Hair follicle dermal papilla cell (primary cell): ENCODE measurements around the genes PPP1R13B, ASPG and CDCA4.

DNA sequence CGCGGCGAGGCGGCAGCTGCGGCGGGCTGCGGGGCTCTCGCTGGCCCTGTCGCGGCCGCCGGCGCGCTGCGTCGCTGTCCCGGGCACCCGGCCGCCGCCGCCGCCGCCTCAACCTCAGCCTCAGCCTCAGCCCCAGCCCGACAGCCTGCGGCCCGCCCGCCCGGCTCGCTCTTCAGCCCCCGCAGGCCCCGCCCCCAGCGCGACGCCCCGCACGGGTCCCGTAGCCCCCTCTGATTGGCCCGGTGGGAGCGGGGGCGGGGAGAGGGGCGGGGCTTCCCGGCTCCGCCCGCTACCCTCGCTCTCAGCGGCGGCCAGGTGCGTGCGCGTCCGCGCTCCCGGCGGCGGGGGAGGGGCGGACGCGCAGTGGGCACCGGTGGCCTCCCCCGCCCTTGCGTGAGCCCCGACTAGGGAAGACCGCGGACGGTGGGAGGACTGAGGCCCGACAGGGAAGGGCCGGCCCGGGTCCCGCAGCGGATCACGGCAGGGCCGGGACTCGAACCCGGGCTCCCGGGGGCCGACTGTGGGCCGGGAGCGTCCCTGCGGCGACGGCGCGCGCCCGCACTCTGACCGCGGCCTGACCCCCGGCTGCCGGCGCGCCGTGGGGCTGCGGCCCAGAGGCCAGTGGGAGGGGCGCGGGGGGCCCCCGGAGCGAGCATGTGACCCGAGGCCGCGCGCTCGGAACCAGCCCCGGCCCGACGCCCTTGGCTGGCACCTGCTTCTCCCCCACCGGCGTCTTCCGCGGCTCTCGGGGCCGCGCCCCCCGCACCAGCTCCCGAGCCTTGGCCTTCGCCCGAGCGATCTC lies at the start of gene PPP1R13B:
Gene PPP1R13B (minus strand): TSS at position 147 of the 802 bp plus-strand sequence.
- CAGE, long polyA plus RNA, result no peak

GRCh38 chr14:103889279-103889612 lies 32.1 kb downstream of the ATP5MJ start:
- CAGE, long polyA plus RNA, result no peak

- CAGE, long polyA plus RNA, result no peak
Observed at GRCh38 chr14:104049880-104050203, 35.7 kb upstream of the ASPG start.

GRCh38 chr14:104084989-104086092 lies at the start of gene ASPG:
Gene ASPG (plus strand): TSS chr14:104085700.
- CAGE, long polyA plus RNA, result no peak

GRCh38 chr14:104100331-104100991 lies 15.0 kb downstream of the ASPG start:
- CAGE, long polyA plus RNA, result no peak

DNA sequence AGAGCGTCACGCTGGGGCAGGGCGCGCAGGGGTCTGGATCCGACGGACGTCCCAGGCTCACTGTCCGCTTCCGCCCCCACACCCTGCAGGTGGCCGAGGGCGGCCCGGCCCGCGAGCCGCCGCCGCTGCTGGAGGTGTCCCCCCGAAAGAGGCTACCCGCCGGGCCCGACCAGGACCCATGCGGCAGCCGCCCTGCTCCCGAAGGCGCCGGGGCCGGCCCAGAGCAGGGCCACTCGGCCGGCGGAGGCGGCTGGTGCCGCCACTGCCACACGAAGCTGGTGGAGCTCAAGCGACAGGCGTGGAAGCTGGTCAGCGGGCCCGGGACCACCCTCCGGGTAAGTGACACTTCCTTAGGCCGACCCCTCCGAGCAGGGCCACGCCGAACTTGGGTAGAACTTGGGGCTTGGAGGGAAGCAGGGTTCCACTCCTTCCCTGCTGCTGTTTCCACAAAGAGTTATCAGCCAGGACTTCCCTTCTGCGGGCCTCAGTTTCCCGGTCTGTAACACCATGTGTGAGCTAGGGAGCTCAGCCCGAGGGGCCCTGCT lies 639 bp downstream of the KIF26A start:
- CAGE, long polyA plus RNA, result no peak

DNA sequence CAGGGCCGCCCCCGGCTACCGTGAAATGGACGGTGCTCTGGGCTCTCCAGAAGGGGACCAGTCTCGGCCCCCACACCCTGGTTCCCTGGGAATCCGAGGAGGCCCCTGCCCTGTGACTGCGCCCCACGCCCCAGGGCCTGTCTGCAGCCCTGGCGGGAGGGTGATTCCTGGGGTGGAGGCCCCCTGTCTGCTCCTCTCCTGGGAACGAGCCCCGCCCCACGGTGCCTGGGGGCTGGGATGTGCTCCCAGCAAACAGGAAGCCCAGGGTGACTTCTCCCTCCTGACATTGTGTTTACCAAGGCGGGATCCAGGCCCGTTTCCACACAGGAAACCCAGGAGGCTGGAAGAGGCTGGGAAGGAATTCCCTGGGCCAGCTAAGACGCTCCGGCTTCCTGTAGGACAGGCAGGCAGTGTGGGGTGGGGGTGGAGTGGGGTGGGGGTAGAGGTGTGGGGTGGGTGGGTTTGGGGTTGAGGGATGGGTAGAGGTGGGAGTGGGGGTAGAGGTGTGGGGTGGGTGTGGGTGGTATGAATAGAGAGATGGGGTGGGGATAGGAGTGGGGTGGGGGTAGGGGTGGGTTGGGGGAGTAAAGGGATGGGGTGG lies 46.8 kb downstream of the KIF26A start:
- CAGE, long polyA plus RNA, result no peak

DNA sequence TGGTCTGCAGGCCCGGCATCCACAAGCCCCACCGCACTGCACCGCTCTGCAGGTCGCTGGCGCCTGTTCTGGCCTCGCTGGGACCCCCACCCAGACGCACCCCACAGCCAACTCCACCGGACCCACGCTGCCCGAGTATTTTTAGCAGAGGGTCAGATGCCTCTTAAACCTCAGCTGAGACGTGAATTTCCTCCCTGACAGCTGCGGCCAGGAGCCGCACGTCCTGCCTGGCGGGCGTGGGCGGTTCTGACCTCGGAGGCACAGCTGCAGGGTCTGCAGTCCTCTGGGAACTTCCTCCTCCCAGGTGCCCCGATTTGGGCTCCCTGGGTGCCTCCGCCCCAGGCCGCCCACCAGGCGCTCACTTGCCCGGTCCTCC lies 29.4 kb upstream of the INF2 start:
- CAGE, long polyA plus RNA, result no peak

GRCh38 chr14:104679923-104680790 lies 9.3 kb upstream of the INF2 start:
- CAGE, long polyA plus RNA, result no peak

DNA sequence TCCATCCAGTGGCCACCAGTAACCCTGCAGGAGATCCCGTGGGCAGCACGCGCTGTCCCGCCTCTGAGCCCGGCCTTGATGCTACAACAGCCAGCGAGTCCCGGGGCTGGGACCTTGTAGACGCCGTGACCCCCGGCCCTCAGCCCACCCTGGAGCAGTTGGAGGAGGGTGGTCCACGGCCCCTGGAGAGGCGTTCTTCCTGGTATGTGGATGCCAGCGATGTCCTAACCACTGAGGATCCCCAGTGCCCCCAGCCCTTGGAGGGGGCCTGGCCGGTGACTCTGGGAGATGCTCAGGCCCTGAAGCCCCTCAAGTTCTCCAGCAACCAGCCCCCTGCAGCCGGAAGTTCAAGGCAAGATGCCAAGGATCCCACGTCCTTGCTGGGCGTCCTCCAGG lies 9.8 kb upstream of the ADSS1 start:
- CAGE, long polyA plus RNA, result no peak

DNA sequence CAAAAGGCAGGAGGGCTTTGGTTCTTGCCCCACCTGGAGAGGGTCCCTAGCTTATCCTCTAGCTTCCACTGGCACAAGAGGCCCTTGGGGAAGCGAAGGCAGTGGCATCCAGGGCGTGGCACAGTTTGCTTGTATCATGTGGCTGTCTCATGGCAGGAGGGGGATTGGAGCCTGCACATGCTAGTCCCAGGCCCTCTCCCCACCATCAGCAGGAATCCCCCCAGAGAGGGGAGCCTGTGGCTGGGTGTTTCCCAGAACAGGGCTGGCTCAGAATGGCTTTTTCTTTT lies 10.2 kb downstream of the ADSS1 start:
- CAGE, long polyA plus RNA, result no peak

- CAGE, long polyA plus RNA, result no peak
Observed at GRCh38 chr14:104774403-104775101, 21.0 kb downstream of the AKT1 start.

DNA sequence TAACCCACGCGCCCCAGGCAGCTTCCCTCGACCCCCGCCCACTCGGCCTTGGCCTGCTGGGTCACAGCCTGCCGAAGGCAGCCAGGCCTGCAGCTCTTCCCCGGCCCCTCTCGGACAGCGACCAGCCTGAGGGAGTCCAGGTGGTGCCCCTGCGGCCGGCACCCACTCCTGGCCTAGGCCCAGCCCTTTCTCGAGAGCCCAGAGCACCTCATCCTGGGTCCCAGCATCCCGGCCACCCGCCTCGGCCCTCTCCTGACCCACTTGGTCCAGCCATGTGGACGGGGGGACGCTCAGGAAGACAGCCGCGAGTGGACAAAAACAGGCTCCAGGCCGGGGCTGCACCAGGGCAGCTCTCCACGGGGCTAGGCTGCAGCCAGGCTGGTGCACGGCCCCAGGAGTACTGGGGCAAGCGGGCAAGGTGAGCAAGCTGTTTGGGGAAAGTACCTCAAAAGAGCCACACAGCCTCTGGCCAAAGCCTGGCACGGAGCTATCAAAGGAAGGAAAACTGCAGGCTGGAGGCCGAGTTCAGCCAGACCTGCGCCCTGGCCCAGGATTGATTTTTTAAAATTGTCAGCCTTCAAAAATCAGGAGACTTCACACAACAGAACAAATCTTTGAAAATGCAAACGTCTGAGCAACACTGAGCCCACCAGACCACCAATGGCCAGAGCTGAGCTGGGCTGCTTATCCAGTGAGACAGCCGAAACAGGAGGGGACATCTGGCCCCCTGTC lies 6.4 kb downstream of the AKT1 start:
- CAGE, long polyA plus RNA, result no peak

DNA sequence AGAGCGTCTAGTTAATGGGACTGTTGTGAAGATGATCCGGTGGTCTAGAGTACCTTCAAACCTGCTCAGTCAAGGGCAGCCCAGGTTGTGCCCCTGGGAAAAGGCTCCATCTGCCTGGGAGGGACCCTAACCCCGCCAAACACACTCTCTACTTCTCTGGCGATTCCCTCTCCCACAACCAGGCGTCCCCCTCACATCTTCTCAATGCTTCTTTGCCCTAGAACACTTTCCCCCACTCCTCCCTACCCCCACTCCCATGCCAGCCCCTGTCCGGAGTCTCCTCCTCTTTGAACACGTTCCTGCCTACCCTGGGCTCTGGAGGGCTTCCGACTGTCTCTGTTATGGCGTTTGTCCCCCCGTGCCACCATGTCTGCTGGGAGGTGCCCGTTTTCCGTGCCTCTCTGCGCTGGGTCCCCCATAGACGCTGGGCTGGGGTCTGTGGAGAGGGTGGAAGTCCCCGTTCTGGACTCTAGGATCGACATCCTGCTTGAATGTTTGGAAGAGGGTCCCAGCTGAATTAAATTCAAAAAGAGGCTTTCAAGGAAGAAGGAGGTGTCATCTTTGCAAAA lies 1.3 kb upstream of the ZBTB42 start:
- CAGE, long polyA plus RNA, result no peak

GRCh38 chr14:104970202-104970879 lies 7.8 kb downstream of the AHNAK2 start:
- CAGE, long polyA plus RNA, result no peak

DNA sequence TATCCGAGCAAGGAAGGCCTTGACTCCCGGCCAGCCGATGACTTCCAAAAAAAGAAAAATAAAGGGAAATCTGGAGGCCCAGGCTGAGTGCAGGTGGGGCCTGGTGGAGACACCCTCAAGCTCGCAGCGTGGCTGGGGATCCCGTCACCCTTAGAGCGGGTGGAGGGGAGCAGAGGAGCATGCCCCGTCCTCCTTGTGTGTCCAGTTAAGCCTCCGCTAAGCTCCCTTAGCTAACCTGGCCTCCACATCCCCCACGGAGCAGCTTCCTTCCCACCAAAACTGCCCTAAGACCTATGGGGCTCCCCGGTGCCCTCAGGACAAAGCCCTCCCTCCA lies 4.2 kb downstream of the AHNAK2 start:
- CAGE, long polyA plus RNA, result no peak

DNA sequence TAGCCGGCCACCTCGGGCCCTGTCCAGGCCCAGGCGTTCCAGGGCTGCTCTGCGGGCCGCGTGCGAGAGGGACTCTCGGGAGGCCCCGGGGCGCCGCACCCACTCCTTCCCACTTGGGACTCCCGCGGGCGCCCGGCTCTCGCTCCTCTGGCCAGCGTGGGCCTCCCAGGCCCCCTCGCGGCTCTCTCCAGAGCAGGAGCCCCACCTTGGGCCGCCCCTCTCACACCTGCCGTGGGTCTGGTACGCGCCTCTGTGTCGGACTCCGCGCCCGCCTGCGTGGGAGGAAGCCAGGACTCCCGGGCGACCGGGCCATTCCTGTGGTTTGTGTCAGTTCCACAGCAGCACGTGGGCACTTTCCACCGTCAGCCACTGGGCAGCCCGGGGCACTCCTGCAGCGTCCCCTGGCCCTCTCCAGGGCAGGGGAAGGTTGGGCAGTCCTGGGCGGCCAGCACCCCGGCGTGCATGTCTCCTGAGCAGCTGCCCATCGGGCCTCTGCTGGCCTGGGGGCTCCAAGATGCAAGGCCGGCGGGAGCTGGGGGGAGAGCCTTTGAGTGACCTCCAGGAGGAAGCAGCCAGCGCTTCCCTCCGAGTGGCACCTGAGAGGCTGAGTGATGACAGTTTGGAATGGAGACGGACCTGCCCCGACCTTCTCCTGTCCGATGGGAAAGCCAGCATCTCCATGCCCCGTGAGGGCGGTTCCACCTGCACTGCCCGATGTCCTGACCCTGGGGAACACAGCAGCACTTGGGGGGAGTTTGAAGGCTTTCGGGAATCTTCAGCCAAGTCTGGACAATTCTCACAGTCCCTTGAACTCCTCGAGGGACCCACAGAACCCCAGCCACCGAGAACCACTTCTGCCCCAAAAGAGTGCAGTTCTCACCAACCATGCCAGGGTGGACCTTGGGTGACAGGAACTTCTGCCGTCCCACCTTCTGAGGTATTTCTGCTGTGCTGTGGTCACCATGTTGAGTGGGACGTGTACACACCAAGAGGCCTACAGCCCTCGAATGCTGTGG lies 638 bp downstream of the CLBA1 start:
- CAGE, long polyA plus RNA, result no peak

DNA sequence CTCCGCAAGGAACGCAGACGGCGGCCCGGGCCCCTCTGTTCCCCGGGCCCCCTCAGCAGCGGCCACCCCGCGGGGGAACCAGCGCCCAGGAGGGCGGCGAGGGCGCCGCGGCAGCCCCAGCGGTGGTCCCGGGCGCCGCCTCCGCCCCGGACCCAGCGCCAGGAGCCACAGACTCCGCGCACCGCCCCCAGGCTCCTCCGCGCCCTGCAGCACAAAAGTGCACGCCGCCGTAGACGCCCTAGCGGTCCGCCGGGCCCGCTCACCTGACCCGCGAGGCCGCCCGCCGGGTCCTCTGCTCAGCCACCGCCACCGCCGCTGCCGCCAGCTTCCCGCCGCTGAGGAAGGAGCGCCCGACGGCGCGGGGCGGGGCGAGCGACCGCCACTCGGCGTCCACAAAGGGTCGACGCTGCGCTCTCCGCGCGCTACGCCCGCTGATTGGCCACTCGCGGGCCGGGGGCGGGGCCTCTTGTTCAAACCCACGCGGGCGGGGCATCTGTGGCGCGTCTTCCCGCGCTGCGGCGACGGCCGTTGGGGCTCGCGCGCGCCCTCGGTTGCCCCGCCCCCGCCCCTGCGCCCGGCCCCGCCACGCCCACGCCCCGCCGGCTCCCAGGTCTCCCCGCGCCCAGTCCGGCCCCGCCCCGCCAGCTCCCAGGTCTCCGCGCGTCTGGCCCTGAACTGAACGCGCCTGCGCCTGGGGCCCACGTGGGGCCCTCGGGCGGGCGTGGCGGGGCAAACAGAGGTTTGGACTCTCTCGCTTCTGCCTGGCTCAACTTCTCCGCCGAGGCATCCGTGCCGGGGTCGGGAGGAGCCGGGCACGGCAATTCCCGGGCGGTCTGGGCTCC lies at the start of gene CDCA4:
Gene CDCA4 (minus strand): TSS at position 348 of the 842 bp plus-strand sequence.
- CAGE, long polyA plus RNA, result no peak

DNA sequence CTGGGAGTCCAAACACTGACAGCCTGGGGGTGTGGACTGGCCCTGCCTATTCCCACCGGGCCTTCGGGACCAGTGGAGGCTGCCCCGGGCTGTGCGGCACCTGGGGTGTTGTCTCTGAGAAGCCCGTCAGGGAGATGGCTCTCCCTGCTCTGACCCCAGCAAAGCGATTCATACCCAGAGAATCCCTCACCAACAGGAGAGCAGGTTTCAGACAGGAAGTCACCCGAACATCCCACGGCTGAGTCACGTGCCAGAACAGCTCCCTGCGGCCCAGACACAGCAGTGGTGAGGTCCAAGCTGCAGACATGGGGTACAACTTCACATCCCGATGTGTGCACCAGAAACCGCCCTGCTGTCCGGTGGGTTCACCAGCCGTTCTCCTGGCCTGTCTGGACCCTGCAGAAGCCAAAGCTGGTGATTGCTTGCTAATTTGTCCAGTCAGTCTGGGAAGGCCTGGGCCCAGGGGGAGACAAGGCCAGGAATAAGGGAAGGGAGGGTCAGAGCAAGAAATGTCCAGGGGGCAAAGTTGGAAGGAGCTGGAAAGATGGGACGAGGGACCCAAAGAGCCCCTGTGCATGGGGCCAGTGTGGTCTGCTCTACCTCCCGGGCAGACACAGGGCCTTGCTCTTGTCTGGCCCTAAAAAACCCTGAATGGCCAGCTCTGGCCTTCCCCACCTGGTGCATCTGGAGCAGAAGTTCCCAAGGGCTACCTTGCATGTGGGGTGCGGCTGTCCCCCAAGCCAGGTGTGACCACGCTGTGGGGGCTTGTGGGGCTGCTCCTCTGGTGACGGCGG lies 2.2 kb upstream of the GPR132 start:
- CAGE, long polyA plus RNA, result no peak

DNA sequence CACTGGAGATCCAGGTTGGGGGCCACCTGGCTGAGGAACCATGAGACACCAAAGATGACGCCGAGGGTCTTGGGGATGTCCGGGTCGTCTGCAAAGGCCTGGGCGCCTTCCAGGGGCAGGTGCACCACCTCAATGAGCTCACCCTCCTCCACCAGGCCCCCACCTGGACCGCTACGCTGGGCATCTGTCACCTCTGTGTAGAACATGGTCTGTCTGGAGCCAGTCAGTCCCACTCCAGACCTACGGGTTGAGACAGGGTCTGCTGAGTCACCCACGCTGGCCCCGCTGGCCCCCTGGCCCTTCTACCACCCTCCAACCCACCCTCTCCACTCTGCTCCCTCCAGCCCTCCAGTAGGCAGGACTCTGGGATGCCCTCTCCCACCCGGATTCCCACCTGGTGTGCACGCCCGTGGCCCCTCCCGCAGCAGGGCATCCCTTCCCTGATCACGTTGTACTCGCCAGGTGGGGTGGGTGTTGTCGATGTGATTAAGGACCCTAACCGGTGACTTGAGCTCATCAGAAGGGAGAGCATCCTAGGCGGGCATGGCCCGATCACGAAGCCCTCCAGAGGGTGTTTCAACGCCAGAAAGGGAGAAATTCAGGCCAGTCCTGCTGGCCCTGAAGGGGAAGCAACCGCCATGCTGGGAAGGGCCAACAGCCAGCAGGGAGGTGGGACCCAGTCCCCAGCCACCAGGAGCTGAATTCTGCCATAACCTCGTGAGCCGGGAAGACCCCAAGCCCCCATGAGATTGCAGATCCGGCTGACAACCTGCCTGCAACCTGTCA lies 4.6 kb upstream of the JAG2 start:
- CAGE, long polyA plus RNA, result no peak